Natural killer cell (primary cell): ENCODE data around the genes TMPO and ACTR6.

DNA sequence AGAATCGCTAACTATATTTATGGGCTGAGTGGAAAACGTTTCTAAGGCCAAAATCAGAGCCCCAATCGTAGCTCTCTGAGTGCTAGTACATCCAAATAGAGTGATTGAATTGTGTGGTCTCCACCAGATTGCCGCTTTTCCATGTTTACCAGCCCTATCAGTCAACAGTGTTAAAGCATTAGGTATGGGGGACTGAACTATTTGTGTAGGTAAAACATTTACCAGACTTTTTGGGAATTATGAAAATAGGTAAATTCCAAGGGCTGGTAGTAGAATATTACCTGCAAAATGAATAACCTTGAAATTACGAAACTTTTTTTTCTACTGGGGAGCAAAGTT, 28.0 kb upstream of the METAP2 start:
- PRO-cap: no peak

DNA sequence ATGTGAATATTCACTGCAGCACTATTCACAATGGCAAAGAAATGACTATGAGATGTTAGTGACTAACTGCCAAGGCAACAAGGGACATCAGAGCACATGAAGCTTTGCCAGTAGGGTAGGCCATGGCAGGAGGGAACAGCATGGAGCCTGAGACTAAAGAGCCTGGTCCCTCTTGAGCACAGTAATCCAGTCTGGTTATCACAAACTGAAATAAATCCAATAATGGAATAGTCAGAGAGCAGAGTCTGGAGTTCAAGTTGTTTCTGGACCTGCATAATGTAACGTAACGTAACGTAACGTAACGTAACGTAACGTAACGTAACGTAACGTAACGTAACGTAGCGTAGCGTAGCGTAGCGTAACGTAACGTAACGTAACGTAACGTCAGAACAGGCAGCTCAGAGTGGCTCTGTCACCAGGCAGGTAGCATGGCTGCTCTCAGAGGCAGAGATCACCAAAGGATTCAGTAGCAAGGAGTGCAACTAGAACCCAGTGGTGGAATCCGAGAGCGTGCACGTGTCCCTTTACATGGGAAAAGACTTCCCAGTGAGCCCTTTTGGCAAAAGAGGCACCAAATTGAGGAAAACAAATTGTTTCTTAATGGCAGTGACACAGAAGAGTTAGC, 85.7 kb upstream of the USP44 start:
- PRO-cap: no peak

DNA sequence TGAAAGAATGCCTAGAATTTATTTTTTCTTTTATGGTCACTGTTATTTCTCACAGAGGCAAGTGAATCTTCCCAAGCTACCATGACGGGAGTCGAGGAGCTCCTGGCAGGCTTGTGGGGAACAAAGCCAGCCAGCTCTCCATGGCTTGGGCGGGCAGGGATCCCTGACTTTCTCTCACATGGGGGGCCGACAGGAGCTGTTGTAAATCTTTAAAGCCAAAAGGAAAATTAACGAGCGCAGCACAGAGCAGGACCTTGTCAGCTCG, 95.7 kb upstream of the USP44 start:
- PRO-cap: no peak

DNA sequence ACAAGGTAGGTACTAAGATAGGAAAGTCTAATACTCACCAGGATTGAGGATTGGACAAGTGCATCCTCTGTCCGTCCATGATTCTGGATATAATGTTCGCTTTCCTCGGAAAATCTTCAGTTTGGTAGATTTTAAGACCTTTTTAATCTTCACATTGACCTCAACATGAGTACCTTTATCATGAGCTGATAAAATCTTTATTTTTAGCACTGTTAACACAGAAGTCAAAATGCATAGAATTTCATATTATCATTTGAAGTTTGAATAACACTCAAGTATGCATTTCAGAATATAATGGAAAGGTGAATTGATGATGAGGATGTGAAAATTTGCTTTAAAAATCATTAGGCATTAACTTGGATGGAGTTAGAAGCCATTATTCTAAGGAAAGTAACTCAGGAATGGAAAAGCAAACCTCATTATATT, 114.5 kb upstream of the USP44 start:
- PRO-cap: no peak

DNA sequence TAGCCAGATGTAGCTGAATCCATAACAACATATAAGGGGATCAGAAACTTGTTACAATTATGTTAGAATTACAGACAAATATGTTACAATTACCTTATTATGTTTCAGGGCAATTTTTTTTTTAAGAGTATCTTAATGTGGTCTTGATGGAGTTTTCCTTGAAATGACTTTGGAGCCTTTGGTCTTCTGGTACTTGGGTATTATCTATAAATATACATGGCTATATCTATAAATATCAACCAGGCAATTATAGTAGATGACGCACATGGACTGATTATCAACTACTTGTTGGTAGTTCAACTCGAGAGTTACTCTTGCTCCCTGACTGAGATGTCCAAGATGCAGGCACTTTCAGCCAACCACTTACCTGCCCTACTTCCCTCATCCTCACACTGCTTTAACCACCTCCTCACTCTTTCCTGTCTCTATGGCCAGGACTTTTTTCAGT, 85.5 kb downstream of the NTN4 start:
- PRO-cap: no peak

GRCh38 chr12:95943651-95943893, 441 bp downstream of the AMDHD1 start:
- PRO-cap: no peak

- PRO-cap: no peak
Observed at GRCh38 chr12:95960284-95960773, 17.2 kb downstream of the AMDHD1 start.

GRCh38 chr12:96108835-96109382, 73.5 kb upstream of the LTA4H start:
- PRO-cap: no peak

DNA sequence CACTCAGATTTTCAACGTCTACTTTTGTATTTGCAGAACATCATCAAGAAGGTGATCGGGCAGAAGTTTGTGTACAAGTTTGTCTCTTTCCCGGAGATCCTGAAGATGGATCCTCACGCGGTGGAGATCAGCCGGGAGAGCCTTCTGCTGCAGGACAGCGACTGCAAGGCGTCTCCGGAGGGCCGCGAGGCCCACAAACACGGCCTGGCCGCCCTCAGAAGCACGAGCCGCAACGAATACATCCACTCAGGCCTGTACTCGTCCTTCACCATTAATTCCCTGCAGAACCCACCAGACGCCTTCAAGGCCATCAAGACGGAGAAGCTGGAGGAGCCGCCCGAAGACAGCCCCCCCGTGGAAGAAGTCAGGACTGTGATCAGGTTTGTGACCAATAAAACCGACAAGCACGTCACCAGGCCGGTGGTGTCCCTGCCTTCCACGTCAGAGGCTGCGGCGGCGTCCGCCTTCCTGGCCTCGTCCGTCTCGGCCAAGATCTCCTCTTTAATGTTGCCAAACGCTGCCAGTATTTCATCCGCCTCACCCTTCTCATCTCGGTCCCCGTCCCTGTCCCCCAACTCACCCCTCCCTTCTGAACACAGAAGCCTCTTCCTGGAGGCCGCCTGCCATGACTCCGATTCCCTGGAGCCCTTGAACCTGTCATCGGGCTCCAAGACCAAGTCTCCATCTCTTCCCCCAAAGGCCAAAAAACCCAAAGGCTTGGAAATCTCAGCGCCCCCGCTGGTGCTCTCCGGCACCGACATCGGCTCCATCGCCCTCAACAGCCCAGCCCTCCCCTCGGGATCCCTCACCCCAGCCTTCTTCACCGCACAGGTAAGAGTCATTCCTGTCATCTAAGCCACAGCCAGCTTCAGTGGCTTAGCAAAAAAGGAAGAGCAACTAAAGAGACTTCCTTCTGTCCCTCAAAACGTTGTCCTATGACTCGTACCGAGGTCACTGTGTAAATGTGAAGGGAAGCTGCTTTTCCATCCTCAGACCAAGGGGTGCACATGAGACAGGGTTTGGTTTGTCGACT, 53.0 kb downstream of the ELK3 start:
- PRO-cap: no peak

- PRO-cap: no peak
Observed at GRCh38 chr12:96280287-96281314, 86.4 kb downstream of the ELK3 start.

GRCh38 chr12:97568472-97569016, 661.5 kb downstream of the NEDD1 start:
- PRO-cap: no peak

DNA sequence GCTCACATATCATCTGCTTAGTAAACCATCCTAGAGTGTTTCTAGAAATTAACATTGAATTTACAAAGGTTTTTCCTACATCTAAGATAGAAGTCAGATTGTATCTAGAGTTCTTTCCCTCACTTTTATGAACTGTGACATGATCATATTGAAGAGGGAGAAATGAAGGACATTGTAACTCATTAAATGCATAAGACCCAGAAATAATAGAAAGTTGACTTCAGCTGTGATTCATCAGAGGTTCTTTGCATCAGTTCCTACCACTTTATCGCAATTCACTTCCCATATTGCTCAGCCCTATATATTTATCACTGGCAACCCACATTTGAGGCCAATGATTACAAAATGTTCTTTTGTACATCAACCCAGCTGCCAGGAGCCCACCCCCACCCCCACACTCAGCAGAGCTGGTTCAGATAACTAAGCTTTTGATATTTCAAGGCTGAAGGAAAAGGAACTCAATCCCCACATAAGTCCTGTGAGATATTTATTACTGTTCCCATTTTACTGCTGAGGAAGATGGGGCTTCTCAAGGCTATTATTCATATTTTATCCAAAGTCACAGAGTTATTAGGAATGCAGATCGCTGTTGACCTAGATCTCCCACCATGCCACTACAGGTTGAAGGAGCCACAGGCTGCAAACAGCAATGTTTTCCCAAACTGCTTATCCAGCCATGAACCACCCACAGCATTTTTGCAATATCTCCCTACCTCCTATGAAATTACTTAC, 51.2 kb upstream of the TMPO start:
- PRO-cap: no peak

- PRO-cap: bidirectional peak, plus-strand start at chr12:98515632, minus-strand start at chr12:98515474; unidirectional peak, minus-strand start at chr12:98516004
Observed at GRCh38 chr12:98515562-98516238, at the start of gene TMPO. Gene TMPO (plus strand): TSS chr12:98515590.

DNA sequence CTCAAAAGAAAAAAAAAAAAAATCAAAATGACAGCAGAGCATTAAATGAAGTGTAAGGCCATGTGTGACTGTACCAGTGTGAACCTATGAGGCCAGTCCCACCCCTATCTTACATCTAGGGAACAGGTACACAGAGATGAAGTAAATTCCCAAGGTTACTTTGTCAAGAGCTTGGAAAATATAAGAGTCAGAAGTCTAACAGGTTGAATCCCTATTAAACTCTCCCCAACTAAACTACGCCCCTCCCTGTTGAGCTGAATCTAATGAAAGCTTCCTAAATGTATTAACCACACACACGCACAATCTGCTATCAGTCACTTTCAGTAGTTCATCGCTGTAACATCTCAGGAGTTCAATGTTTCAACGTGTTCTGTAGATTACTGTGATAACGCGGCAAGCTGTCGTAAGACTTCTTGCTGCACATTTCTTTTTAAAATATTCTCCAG, 745 bp upstream of the SLC25A3 start:
- PRO-cap: no peak

DNA sequence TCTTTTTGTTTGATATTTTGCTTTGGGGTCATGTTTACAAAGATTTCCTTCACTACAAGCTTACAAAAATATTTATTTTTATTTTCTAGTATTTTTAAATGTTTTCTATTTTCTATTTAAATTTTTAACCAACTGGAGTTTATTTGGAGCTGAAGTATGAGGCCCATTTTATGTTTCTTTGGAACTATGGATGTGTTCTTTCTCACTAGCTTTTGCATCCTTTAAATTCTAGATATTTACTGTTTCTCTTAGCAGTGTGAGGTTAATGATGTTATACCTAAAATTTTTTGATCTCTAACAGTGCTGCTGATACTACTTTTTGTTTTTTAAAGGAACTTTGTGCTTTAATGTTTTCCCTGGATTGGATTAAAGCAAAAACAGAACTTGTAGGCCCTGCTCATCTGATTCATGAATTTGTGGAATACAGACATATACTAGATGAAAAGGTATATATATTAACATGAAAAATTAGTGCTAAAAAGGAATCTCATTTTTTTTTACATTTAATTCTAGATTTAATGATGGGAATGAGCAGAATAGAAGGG, 25.6 kb downstream of the APAF1 start:
- PRO-cap: no peak

DNA sequence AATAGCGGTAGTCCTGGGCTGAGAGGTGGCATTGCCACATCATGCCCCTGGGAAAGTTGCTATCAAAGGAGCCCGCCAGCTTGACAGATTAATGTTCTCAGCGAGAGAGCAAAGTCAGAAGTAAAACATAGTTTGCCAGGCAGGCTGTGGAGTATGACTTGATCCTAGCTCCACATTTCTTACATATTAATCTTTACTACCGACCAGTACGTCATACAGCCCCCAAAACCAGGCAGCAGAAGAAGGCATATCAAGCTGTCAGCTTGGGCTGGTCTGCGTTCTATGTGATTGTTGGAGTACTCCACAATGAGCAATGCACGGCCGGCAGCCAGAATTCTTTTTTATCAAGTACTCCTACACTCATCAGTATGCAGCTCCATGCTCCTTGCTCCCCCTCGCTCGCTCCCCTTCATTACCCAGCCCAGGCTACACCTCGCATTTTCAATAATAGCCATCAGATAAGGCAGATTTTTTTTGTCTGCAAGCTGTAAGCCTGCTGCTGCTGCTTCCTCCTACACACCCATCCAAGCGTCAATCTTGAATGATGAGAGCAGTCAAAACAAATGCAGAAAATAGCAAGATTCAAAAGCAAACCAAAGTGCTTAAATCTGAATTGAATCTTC, 493.0 kb upstream of the GARIN6 start:
- PRO-cap: no peak

DNA sequence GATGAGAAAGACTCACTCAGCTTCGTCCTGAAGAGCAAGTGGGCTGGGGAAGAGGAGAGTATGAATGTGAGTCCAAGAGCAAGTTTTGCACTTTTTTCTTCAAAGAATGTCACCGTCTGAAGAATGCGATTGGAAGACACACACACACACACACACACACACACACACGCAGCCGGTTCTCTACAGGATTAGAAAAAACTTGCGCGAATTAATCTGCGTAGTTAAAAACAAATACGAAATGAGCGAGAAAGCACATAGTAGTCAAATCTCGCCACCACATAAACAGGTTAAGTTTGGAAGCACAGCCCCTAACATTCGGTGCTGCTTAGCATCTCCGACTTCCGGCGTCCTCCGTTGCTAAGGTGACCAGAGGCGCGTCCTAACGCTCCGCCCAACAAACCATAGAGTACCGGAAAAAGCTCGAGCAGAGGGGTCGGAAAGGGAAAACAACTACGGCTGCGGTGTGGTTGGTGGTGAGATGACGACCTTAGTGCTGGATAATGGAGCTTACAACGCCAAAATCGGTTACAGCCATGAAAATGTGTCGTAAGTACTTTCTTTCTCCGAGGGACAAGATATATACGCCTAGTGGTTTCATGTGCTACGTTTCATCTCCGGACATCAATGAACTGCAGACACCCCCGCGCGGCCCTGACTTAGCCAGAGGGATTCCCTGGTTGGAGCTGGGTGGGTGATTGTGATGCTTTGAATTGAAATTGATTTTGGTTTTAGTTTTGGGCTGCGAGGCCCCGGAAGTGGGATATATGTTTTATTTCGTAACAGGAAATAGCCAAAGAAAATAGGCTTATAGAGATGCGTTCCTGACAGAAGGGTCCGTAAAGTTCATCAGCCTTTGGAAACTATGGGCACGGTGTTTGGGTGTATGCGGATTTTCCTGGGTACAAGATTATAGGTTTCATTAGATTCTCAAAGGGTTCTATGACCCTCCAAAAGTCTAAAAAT, at the start of gene ACTR6:
ACTR6 (plus strand) TSS at position 442 of the 963 bp plus-strand sequence.
- PRO-cap: unidirectional peak, minus-strand start at position 68 of the sequence; bidirectional peak, plus-strand start at position 476 of the sequence, minus-strand start at position 356 of the sequence; bidirectional peak, plus-strand start at position 802 of the sequence, minus-strand start at position 707 of the sequence

DNA sequence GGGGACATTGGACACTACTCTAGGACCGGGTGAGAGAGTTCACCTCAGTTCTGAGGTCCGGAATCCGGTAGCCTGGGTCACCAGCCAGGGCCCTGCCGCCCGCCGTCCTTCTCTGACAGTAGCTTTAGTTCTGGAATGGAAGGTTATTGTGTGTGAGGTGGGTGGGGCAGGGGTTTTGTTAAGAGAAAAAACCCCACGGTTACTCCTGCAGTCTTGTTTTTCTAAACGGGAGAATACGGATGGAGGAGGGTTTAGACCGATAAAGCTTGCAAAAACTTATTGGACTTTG, 731 bp downstream of the SCYL2 start:
- PRO-cap: unidirectional peak, minus-strand start at position 117 of the sequence

DNA sequence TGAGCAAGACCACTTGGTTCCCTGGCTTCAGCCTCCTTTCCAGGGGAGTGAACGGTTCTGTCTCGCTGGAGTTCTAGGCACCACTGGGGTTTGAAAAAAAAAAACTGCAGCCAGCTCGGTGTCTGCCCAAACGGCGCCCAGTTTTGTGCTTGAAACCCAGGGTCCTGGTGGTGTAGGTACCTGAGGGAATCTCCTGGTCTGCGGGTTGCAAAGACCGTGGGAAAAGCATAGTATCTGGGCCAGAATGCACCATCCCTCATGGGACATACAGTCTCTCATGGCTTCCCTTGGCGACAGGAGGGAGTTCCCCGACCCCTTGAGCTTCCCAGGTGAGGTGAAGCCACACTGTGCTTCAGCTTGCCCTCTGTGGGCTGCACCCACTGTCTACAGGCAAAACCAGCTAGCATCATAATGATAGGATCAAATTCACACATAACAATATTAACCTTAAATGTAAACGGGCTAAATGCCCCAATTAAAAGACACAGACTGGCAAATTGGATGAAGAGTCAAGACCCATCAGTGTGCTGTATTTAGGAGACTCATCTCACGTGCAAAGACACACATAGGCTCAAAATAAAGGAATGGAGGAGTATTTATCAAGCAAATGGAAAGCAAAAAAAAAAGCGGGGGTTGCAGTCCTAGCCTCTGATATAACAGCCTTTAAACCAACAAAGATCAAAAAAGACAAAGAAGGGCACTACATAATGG, 37.4 kb downstream of the SCYL2 start:
- PRO-cap: no peak

DNA sequence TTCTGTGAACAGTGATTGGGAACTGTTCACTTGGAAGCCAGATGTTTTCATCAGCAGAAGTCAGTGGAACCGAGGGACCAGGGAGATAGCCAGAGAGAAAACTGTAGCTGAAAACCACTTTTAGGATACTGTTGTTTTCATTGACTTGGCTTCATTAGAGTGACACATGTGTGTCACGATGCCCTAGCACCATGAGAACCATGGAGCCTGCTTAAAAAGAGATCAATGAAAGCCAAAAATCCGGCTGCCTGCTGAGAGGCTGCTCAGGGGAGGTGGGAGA, 192.1 kb downstream of the ANO4 start:
- PRO-cap: no peak